AG08470 (cell line): ENCODE measurements around a stretch of chr12.

GRCh38 chr12:1650347-1650835 lies 21.4 kb downstream of the WNT5B start:
- RRBS, result no CpG with 5 or more reads among the region's 3 CpGs

- RRBS, result no CpG with 5 or more reads among the region's 1 CpG
These were observed 9.4 kb upstream of the ADIPOR2 start for GRCh38 chr12:1681545-1681825.

GRCh38 chr12:2187000-2187595 lies 134.3 kb downstream of the CACNA1C start:
- RRBS, result no CpG with 5 or more reads among the region's 7 CpGs

GRCh38 chr12:2205981-2206557 lies 153.3 kb downstream of the CACNA1C start:
- RRBS, result no CpG with 5 or more reads among the region's 8 CpGs

DNA sequence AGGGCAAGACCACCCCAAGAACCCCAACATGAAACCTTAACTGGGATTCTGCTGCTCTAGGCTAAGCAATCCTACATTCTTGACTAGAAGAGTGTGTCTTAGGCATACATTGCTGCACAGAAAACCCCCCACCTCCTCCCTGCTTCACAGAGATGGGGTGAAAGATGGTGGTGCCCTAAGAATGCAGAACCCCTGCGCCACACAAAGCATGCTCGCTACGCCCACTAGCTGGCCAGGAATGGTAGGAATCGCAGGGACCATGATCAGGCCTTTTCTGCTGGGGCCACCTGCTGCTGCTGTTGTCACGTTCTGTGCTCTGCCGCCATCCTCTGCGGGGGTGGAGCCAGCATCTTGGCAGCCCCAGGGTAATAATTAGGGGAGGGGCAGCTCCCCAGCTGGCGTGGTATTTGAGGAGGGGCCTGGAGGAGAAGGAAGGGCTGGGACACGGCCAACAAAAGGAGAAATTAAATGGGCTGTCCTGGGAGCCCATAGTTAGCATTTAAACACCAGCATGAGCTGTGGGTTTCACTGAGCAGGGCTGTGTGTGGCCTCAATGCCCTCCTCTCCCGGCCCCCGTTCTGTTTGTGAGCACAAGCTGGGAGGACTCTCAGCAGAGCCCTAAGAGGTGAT lies 324.0 kb downstream of the CACNA1C start:
- RRBS, result no CpG with 5 or more reads among the region's 11 CpGs

- RRBS, result 95% methylated on average over 5 of the region's 20 CpGs
These were observed 161.0 kb upstream of the FKBP4 start for GRCh38 chr12:2633533-2634320.

GRCh38 chr12:2676630-2676920 lies 118.2 kb upstream of the FKBP4 start:
- RRBS, result no CpG with 5 or more reads among the region's 3 CpGs

DNA sequence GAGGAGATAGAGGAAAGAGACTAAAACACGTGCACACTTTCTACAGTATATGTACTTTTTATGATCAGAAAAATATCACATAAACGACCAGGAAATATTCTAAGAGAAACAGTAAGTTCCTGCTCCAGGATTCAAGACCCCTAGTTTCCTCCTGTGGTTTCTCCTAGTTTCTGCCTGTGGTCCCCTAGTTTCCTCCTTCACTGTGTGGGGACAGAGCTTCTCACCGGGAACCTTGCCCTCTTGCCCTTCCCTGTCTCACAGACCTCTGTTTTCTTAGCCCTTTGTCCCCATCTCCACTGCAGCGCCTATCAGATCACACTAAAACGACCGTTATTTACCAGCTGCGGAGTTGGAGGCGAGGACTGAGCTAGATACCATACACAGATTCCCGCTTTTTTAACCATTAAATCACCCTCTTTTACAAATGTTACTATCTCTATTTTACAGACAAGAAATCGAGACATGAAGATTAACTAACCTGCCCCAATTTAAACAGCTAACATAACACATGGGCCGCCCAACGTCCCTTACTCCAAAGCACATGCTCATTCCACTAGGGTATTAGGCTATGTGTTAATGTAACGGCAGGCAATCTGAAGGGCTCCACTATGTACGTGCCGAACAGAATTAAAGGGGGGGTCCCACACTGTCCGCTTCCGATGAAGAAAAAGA lies 2.1 kb upstream of the FKBP4 start:
- RRBS, result no CpG with 5 or more reads among the region's 17 CpGs

GRCh38 chr12:2890991-2891944 lies 577 bp downstream of the TULP3 start:
- RRBS, result 5% methylated on average over 5 of the region's 58 CpGs

- RRBS, result 18% methylated on average over 2 of the region's 16 CpGs
These were observed 3.9 kb downstream of the TEAD4 start for GRCh38 chr12:2962851-2963670.

DNA sequence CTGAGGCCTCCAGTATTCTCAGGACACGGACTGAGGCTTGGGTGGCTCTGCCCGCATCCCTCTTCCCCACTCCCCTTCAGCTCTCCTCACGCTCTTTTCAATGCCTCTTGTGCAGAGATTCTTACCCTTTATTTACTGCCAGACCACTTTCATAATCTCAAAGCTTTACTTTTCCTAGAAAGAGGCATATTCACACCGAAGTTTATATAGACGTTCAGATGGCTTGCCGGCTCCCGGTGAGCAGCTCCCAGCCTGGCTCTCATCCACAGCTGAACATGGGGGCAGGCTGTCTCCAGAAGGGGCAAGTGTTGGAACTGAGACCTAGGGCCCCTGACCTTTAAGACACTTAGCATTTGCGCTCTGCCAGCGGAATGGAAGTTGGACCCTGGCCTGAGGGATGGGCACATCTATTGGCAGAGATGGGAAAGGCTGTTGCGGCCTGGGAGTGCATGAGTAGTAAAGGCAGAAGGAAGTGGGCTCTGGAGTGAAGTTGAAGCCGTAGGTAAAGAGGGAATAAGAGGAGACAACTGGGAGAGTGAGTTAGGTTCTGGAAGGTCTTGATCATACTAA lies 54.3 kb upstream of the TSPAN9 start:
- RRBS, result no CpG with 5 or more reads among the region's 11 CpGs

DNA sequence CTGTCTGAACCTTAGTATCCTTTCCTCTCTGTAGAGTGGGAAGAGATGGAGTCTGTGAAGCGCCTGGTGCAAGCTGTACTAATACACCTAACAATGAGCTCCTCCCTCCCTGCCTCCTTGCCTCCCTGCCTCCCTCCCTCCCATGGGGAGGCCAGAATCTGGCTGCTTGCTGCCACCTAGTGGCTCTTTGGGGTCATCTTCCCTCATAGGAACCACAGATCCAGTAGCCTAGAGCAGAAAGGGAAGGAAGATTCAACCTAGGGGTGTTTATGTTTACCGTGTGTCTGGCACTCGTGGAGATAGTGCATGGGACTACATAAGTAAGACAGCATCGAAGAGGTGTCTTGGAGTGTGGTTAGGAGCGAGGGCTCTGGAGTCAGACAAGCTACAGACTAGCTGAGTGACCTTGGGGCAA lies 35.6 kb upstream of the TSPAN9 start:
- RRBS, result no CpG with 5 or more reads among the region's 5 CpGs

DNA sequence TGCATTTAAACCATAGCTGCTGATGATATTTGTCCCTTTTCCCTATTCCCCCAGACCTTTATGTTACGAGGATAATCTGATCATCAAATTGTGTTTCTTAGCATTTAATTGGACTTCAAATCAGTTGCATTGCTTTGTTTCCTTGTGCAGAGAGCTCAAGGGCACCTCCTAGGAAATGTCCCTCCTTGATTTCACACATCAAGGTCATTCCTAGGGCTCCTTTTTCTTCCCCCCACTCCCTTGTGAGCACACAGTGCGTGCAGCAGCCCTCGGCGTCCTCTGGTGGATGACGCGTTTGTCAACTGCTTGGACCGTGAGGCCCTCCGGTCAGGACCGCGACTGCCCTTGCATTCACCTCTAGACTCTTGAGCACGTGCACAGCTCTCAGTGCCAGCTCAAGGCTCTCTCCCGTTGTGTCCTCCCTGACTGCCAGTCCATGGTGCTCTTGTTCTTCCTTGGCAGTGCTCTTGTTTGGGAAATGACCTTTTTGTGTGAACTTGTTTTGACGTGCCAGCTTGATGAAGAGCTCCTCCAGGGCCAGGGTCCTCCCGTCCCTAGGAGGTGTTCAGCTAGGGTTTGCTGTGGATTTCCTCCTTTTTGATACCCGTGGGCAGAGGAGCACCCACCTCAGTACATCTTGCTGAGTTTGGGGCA lies 67.8 kb downstream of the TSPAN9 start:
- RRBS, result no CpG with 5 or more reads among the region's 15 CpGs

GRCh38 chr12:3213904-3214054 lies 136.6 kb downstream of the TSPAN9 start:
- RRBS, result no CpG with 5 or more reads among the region's 2 CpGs

GRCh38 chr12:3283191-3283505 lies 206.0 kb downstream of the TSPAN9 start:
- RRBS, result no CpG with 5 or more reads among the region's 12 CpGs

- RRBS, result no CpG with 5 or more reads among the region's 5 CpGs
These were observed 43.1 kb downstream of the PRMT8 start for GRCh38 chr12:3534070-3534612.

- RRBS, result no CpG with 5 or more reads among the region's 6 CpGs
These were observed 72.9 kb downstream of the CRACR2A start for GRCh38 chr12:3679835-3680585.

- RRBS, result no CpG with 5 or more reads among the region's 5 CpGs
These were observed 34.8 kb downstream of the CRACR2A start for GRCh38 chr12:3717933-3718642.

DNA sequence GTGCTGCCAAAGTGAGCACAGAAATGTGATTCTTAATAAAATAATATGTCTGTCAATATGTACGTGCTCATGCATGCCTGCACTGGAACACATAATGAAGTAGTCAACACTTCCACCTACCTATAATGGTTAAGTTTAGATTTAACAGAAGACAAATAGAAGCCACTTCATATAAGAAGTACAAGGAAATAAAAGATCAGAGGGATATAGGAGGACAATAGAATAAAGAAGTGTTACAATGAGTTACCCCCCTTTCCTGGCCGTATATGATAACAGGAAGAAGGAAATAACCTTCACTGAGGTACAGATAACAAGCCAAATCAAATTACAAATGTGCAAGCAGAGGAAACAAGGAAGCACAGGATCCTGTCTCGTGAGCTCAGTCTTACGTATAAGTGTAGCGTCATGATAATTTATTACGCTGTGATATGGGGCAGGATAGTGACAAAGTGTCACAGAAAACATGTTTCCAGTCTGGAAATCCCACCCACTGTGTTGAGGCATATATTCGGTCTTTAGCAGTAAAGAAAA lies 26.5 kb downstream of the CRACR2A start:
- RRBS, result no CpG with 5 or more reads among the region's 7 CpGs

DNA sequence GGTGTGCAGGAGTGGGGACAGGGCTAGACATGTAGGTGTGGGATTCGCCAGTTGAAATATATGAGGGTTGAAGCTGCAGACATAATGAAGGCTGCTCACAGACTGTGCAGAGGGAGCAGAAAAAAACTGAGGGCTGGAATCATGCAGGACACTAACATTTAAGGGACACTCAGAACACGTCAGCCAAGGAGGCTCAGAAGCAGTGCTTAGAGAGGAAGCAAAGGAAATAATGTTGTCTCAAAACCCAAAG lies 16.5 kb downstream of the CRACR2A start:
- RRBS, result no CpG with 5 or more reads among the region's 2 CpGs